Left colon (tissue), 1 donor: ENCODE measurements around the genes PPP1R13B, ASPG and KIF26A.

DNA sequence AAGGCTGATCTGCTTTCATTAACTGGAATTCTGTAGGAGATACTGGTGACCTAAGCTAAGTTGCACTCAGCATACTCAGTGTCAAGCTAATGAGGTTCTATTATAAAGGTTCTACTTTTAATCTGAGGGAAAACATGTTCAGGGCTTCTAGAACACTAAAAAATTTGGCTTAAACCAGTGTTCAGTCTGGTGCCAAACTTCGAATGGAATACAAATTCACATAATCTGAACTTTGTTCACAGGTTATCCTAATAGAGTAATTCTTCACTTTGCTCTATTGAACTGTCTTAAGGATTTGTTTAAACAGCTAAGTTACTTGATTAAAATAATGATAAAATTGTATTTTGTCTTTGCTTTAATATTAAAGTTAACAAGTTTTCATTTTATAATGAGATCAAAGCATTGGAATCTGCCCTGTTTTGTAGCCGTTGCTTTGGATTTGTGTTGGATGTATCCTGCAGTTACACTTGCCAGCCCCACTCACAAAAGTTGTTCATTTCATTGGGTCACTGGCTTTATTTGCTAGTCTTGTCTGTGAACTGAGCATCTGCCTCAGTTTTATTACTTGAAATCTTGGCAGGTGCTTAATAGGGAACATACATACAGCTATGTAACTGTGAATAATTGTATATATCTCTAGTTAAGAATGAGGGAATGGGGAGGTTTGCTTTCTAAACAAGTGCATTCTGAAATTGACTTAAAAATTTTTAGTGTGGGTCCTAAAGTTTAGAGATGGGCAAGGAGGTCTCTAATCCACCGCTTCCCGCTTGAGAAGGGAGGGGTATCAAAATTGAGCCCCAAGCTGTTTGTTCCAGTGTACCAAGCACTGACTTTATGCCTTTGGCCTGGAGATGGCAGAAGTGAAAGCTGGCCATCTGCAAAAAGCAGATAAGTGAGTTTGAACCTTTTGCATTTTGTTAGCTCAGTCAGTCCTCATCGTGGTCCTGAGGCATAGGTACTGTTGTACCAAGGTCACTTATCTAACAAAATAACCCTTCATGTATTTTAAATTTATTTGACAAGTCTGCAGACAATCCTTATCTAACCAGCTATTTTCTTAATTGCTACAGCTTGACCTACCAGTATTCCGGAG, 9.1 kb downstream of the EIF5 start:
- PRO-cap, result unidirectional peak, plus-strand start at position 391 of the sequence

GRCh38 chr14:103361668-103362223, 23.5 kb upstream of the MARK3 start:
- PRO-cap, result no peak

GRCh38 chr14:103372518-103373078, 12.6 kb upstream of the MARK3 start:
- PRO-cap, result no peak

- PRO-cap, result no peak
These were observed 30.8 kb downstream of the COA8 start for GRCh38 chr14:103593672-103593897.

- PRO-cap, result no peak
These were observed 38.0 kb downstream of the XRCC3 start for GRCh38 chr14:103677278-103677563.

DNA sequence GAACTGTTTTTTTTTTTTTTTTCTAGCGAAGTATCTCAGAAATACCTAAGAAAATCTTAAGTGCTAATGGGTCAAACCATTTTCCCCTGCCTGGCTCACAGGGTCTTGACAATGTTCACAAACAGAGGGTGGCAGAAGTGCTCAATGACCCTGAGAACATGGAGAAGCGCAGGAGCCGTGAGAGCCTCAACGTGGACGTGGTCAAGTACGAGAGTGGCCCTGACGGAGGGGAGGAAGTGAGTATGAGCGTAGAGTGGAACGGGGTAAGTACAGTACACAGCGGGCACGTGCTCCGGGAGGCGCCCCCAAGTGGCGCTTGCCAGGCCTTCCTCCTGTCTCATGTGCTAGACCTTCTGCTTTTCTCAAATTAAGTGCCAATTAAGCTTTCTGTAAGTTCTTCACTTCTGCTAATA, 36.0 kb downstream of the XRCC3 start:
- PRO-cap, result no peak

- PRO-cap, result no peak
These were observed 37.3 kb downstream of the ZFYVE21 start for GRCh38 chr14:103752815-103753431.

GRCh38 chr14:103765493-103766103, 50.0 kb downstream of the ZFYVE21 start:
- PRO-cap, result no peak

DNA sequence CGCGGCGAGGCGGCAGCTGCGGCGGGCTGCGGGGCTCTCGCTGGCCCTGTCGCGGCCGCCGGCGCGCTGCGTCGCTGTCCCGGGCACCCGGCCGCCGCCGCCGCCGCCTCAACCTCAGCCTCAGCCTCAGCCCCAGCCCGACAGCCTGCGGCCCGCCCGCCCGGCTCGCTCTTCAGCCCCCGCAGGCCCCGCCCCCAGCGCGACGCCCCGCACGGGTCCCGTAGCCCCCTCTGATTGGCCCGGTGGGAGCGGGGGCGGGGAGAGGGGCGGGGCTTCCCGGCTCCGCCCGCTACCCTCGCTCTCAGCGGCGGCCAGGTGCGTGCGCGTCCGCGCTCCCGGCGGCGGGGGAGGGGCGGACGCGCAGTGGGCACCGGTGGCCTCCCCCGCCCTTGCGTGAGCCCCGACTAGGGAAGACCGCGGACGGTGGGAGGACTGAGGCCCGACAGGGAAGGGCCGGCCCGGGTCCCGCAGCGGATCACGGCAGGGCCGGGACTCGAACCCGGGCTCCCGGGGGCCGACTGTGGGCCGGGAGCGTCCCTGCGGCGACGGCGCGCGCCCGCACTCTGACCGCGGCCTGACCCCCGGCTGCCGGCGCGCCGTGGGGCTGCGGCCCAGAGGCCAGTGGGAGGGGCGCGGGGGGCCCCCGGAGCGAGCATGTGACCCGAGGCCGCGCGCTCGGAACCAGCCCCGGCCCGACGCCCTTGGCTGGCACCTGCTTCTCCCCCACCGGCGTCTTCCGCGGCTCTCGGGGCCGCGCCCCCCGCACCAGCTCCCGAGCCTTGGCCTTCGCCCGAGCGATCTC, at the start of gene PPP1R13B:
TSS of gene PPP1R13B (minus strand) at position 147 of the 802 bp plus-strand sequence.
- PRO-cap, result bidirectional peak, plus-strand start at position 298 of the sequence, minus-strand start at position 147 of the sequence; bidirectional peak, plus-strand start at position 561 of the sequence, minus-strand start at position 576 of the sequence

GRCh38 chr14:104084989-104086092, at the start of gene ASPG:
Gene ASPG, plus strand, starts transcription at chr14:104085700.
- PRO-cap, result bidirectional peak, plus-strand start at chr14:104085525, minus-strand start at chr14:104085367

DNA sequence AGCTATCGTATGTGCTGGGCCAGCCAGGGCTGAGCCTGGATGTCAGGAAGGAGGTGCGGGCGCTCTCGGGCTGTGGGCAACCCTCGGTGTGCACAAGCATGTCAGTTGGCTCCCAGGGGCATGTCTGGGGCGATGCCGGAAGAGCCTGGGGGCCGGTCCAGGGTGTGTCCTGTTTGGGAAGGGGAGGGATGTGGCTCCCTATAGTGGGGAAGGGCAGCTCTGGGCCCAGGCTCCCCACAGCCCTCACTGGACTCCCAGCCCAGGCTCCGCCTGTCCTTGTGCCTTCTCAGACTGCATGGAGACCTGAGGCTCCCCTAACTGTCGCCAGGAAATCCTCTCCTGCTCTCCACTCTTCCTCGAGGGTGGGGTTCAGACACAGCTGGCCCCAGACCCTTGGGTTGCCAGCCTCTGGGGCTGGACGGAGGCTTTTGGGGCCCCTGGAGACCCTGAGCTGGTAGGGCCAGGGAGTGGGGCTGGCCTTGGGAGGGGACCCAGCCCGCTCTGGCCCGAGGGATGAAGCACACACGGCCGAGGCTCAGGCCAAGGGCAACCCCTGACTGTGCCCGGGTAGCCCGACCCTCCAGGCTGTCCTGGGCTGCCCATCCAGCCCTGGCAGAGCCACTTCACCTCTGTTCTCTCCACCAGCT, 19.3 kb downstream of the ASPG start:
- PRO-cap, result no peak

GRCh38 chr14:104138165-104138953, at the start of gene KIF26A:
Gene KIF26A, plus strand, starts transcription at chr14:104138587.
- PRO-cap, result bidirectional peak, plus-strand start at chr14:104138551, minus-strand start at chr14:104138240; unidirectional peak, plus-strand start at chr14:104138587

- PRO-cap, result no peak
These were observed 189.6 kb upstream of the C14orf180 start for GRCh38 chr14:104389727-104390504.

DNA sequence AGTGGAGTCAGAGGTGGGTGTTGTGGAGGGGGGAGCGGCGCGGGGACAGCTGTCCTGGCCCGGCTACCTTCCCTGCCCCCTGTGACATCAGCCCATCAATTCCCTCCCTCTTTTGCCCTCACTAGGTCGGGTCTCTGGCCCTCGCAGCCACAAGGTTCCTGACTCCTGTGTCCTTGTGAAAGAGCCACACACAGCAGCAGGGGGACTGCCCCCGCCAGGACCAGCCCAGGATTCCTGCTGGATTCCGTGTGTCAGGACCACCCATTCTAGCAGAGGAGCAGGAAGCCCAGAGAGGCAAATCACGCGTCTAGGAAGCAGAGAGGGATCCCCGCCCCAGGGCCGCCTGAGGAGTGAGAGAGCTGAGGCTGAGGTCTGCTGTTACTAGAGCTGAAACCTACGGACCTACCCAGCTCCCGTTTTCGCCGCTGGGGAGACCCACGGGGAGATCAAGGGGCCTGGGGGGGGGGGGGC, 12.7 kb upstream of the INF2 start:
- PRO-cap, result no peak

GRCh38 chr14:104701419-104701815, 12.0 kb downstream of the INF2 start:
- PRO-cap, result no peak

DNA sequence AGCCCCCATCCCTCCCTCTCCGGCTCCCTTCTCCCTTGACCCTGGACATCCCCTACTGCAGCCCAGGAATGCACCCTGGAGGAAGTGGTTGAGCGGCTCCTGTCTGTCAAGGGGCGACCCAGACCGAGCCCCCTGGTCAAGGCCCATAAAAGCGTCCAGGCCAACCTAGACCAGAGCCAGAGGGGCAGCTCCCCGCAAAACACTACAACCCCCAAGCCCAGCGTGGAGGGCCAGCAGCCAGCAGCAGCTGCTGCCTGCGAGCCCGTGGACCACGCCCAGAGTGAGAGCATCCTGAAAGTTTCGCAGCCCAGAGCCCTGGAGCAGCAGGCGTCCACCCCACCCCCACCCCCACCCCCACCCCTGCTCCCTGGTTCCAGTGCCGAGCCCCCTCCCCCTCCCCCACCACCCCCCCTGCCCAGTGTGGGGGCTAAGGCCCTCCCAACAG, 16.8 kb upstream of the ADSS1 start:
- PRO-cap, result unidirectional peak, plus-strand start at position 356 of the sequence

DNA sequence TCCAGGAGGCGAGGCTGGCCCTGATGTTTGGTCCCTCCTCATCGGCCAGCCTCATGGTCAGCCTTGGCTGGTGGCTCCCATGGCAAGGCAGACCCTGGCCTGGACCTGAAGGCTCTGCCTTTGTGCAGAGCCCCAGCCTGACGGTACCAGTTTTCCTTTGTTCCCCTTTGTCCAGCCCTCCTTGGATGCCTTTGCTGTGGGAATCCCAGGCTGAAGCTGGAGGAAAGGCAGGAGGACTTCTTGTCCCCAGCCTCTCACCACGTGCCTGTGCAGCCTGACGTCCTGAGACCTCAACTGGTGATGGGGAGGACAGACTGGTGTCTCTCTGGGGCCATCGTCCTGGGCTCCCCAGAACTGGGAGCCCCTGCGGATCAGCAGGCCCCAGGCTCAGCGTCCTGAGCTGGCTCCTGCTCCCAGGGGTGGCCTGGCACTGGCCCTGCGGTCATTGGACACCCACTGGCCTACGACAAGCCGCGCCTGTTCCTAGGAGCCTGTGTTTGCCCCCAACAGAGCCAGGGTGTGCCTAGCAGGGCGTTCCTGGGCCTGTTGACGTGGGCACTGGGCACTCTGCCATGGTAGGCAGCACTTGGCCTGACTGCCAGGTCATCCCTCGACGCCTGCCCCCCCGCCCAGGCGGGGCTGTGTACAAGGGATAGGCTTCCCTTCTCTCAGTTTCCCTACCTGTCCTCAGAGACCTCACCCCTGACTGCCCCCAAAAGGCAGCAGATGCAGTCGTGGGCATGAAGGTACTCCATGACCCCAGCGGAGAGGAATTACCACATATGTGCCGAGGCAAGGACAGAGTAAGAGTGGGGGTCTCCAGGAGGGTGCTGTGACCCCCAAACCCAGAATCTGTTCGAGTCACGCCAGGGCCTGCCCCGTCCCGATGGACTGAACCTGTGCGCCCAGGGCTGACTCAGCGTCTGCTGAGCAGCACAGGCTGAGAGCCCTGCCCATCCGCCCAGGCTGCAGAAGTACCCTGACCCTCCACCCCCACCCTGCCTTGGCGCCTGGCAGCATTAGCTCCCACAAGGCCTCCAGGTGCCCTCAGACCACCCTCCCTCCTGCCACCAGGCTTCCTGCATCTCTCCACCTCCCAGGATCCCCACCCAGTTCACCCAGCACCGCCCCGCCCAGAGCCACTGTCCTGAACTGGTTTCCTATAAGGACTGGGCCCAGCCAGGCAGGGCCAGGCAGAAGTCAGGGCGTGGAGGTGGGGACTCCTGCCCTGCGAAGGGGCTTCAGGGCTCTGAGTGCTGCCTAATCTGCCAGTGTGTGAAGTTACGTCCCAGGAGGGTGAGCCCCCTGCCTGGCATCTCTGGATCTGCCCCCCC, 8.5 kb downstream of the ADSS1 start:
- PRO-cap, result unidirectional peak, minus-strand start at position 397 of the sequence; bidirectional peak, plus-strand start at position 1,203 of the sequence, minus-strand start at position 1,089 of the sequence

DNA sequence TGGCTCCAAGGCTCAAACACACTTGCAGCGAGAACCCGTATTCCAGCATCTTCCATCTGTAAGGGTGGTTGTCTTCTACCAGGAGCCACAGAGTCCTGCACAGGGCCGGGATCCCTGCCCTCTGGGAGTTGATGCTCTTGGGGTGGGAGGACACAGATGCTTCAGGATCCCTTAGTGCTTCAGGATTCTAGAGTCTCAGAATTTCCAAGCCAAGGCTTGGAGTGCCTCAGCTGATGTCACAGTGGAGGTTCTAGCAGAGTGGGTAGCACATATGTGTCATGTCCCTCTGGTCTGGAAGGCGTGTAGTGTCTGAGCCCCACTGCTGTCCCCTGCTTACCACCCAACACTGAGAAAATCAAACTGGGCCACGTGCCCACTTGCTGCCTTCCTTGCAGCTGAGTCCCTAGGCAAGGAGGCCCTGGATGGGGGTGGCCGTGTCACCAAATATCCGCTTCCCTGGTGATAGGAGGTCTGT, 7.2 kb upstream of the SIVA1 start:
- PRO-cap, result no peak

- PRO-cap, result no peak
These were observed 15.7 kb downstream of the AKT1 start for GRCh38 chr14:104779889-104780294.

GRCh38 chr14:104799535-104800103, 1.3 kb upstream of the ZBTB42 start:
- PRO-cap, result no peak